ENCODE results near the gene SFSWAP.

DNA sequence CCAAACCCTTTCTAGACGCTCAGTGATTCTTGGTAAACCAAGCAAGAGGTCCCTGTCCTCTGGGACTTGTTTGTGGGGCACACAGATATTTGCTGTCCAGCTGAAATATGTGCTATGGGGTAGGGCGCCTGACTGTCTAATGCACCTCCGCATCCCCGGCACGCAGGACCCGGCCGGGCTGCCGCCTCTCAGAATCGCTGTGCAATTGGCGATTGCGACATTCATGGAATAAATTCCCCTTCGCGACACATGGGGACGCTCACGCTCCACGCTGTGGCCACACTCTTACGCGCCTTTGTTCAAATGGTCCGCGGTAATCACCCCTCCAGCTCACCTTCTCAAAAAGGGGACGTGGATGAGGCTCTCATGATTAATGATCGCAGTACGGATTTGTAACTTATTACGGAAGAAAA lies 37.6 kb upstream of the ADGRD1 start:
- PRO-cap = no peak

DNA sequence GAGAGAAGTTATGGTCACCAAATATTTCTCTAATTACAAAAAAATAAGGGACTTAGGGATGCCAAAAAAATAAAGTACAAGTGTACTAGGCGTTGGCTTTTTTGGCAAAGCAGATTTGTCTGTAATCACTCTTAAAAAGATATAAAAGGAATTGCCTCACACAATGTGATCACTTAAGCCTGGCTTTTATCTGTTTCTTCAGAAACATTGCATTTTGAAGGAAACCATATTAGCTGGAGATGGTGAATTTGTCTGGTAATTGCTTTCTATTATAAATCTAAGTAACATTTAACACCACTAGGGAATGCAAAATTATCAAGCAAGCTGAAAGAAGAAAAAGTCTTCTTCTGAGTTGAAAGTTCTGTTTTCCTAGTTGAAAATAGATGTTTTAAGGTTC lies 31.0 kb upstream of the ADGRD1 start:
- PRO-cap = no peak

GRCh38 chr12:130952452-130953074 lies 1.1 kb upstream of the ADGRD1 start:
- PRO-cap = no peak

- PRO-cap = no peak
These were observed 780 bp downstream of the ADGRD1 start for GRCh38 chr12:130954355-130955018.

DNA sequence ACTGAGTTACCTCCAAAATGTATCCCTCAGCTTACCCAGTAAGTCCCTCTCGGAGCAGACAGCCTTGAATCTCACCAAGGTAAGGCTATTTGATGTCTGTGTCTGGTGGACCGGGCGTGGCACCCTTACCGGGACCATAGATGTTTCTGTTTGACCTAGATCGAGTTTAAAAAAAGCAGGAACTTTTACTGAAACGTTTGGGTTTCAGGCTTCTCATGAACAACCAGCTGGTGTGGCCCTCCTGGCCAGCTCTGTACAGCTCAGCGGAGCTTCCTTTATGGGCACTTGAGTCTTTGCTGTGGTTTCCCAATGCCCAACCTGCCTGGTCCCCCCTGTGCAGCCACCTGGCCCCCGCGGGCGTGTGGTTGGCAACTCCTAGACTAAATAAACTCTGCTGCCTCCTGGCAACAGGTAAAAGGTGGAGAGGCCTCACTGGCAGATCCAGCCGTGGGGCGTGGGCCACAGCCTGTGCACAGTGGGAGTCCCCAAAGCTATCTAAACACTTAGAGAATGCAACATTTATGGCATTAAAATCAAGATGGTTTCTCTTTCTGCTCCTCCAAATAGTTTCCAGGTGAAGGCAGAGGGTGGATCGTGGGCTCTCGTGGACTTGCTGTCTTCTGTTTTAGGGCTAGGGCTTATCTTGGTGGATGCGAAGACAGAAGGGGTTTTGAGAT lies 38.7 kb downstream of the ADGRD1 start:
- PRO-cap = no peak

- PRO-cap = no peak
These were observed 74.9 kb downstream of the ADGRD1 start for GRCh38 chr12:131028273-131029250.

DNA sequence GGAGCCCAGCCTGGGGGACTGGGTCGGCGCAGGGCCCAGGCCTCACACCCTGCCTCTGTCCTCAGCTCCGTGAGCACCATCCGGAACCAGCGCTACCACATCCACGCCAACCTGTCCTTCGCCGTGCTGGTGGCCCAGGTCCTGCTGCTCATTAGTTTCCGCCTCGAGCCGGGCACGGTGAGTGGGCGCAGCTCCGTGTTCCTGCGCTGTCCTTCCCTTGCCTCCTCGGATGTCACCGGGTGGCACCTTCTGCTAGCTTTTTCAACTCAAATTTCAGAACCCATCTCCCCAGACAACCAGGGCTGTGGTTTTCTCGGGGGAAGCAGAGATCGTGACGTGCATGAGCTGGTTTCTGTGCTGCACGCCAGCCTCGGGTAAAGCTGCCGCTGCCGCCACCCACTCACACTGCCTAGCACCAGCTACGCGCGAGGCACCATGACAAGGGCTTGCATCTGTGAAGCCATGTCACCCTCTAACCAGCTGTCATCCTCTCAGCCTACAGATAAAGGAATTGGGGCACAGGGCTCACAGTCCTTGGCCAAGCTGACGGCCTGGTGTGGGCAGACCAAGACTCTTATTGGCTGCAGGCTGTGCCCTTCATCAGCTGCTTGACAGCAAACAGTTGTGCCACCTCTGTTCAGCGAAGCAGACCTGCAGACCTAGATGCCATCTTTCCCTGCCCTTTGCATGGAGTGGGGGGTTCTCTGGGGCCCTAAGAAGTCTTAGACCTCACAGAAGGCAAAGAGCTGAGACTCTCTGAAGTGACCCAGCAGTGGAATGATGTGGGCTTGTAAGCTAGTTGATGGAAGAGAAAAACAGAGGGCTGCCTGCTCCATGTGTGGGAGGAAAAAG lies 152.2 kb downstream of the ADGRD1 start:
- PRO-cap = no peak

GRCh38 chr12:131242767-131243381 lies 289.2 kb downstream of the ADGRD1 start:
- PRO-cap = no peak

DNA sequence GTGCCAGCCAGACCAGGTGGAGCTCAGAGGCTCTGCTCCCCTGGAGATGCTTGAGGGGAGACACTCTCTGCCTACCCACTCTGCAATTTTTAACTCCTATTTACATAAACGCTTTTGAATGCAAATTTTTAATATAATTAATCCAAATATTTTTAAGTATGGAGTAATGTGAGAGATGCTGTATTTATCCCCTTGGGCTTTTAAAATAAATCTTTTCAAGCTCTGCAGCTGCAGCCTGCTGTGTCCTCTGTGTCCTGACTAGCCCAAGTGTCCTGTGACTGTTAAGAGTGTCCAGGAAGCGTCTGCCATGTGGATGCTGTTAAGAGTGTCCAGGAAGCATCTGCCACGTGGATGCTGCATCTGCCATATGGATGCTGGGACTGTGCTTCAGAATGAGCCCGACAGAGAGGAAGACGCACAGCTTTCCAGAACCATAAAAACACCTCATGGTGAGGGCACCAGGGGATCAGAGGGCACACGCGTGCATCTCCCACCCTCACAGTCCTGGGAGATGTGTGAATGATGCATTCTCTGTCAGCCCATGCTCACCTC lies 307.2 kb downstream of the ADGRD1 start:
- PRO-cap = no peak

DNA sequence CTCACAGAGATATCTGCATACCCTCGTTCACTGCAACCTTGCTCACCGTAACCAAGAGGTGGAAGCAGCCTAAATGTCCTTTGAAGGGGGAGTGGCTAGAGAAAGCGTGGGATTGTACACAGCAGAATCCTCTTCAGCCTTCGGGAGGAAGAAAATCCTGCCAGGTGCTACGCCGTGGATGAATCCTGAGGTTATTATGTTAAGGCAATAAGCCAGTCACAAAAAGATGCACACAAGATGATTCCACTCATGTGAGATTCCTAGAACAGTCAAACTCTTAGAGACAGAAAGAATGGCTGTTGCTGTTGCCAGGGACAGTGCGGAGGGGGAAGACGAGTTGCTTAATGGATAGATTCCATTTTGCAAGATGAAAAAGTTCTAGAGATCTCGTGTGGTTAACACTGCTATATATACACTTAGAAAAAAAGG lies 39.6 kb upstream of the SFSWAP start:
- PRO-cap = no peak

DNA sequence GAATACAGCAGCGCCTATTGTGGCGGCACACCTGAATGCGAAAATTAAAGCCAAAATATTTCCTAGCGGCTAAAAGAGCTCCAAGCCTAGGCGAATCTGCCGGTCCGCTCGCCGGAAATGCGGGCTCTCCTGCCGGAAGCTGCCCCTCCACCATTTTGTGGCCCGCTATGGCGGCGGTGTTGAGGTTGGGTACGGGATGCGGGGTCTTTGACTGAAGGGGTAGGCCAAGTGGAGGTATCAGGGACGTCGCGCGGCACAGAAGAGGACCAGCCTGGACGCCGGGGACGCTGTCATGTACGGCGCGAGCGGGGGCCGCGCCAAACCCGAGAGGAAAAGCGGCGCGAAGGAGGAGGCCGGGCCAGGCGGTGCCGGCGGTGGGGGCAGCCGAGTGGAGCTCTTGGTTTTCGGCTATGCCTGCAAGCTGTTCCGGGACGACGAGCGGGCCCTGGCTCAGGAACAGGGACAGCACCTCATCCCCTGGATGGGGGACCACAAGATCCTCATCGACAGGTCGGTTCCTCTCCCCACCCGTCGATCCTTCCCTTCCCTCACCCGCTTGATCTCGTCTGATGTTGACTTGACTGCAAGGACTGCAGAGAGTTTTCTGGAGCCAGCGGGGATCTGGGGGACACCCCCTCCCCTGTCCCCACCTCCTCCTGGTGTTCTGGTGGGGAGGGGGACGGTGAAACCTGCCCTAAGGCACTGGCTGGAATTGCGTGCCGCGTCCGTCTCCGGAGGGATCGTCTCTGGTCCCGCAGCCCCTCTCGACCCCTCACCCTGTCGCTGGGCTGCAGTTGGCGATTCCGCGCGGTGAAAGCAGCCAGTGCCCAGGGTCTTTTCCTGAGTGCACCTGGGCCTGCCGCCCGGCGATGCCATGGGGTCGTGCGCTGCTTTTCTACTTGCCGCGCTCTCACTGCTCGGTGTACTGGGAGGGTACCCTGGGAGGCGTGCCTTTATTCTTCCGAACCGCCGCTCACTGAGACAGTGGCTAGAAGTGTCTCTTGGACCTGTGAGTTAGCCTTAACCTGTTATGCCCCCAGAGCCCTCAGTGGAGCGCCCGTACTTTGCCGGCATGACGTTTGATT lies at the start of gene SFSWAP:
SFSWAP (plus strand) TSS at position 153 of the 1,085 bp plus-strand sequence.
- PRO-cap = bidirectional peak, plus-strand start at position 193 of the sequence, minus-strand start outside the sequence

DNA sequence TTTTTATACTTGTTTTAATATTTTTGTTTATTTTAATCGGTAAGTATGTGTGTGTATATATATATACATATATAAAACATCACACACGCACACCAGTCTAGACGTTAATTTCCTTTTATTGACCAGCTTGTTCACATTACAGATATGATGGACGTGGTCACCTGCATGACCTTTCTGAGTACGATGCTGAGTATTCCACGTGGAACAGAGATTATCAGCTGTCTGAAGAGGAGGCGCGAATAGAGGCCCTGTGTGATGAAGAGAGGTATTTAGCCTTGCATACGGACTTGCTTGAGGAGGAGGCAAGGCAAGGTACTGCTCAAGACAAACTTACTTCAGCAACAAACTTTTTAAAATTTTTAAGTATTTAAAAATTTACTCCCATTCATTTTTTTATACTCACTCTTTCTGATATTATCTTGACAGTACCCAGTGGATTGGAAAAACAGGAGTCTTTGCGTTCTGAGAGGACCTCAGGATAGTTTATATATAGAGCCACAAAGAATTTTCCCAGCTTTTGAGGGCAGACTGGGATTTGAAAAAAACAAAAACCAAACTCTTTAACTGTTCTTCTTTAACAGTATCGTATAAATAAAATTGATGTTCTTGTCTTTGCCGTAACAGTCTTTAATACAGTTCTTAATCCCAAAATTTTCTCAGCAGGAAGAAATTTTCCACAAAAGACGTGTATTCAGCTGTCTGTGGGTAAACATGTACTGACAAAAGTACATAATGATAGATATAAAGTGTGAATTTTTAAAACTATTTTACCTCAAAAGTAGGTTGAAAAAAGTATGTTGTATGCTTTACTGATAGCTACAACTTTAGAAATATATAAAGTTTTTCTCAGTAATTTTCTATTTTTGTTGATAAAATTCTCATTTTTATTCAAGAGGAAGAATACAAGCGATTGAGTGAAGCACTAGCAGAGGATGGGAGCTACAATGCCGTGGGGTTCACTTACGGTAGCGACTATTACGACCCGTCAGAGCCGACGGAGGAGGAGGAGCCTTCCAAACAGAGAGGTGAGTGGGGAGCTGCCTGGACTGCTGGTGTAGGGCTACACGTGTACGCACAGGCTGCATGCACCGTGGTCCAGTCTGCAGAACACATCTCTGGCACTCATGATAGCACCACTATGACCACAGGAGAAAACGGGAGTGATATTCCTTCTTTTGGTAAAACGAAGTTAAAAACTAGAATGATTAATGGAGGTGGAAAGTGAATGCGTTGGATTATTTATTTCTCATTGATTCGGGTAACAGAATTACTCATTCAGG lies 3.5 kb downstream of the SFSWAP start:
- PRO-cap = no peak

DNA sequence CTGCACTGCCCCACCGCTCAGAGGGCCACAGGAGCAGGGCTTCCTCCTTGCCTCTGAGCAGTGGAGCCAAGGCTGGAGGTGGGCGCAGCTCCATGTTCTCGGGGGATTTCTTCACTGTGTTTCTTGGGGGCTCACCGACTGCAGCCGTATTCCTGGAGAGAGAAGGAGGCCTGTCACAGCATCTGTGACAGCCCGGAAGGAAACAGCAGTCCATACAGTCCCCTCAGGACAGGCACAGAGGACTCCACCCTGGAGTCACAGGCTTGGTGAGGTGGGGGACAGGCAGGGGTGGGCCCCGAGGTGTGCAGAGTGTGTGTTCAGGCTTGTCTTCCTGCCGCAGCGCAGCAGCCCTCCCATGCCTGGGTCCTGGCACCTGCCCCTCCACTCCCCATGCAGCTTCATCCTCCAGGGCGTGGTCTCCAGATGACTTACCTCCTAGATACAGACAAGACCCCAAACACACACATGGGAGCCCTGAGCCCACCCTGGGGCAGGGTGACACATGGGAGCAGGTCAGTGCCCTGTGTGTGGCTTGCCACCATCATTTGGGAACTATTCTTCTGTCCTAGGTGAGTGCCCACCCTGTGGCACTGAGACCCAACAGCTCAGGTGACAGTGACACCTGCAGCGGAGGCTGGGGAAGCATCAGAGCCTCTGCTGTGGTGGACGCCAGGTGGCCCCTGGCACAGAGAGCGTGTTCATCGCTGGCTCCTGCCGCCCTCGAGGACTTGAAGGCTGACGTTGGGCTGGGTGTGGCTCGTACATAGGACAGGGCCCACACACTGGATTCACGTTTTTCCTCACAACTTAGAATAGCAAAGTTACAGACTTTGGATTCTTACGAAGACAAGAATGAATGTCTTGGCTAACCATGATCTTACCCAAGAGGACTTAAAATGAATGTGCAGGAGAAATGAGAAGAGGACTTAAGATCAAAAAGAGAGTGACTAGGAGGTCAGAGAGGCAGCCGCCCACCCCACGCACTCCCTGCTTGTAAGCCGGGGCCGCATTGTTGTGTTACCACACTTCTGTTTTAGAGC lies 22.9 kb downstream of the SFSWAP start:
- PRO-cap = no peak

- PRO-cap = no peak
These were observed 46.6 kb downstream of the SFSWAP start for GRCh38 chr12:131757442-131757864.

DNA sequence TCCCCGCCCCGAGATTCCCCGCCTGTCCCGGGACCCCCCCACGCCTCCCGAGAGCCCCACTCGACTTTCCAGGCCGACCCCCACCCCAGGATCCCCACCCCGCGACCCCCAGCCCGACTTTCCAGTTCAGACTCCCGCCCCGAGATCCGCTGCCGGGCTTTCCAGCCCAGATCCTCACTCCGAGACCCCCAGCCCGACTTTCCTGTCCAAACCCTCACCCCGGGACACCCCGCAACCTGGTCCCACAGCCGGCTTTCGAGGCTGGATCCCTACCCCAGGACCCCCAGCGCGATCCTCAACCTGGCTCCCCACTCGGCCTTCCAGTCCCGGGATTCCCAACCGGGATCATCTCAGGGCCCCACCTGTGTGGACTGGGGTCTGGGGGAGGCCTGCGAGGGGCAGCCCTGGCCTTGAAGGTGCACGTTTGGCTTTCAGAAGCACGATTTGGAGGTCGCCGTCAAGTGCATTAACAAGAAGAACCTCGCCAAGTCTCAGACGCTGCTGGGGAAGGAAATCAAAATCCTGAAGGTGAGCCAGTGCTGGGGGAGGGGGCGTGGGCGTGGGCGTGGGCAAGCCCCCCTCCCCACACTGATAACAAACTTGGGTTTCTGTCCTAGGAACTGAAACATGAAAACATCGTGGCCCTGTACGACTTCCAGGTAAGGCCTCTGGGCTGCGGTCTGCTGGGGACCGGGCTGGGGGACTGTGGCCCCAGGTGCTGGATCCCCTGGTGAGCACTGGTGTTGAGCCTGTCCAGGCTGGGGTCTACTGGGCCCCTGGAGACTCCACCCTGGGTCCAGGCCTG lies 946 bp downstream of the ULK1 start:
- PRO-cap = no peak

- PRO-cap = no peak
These were observed 7.9 kb downstream of the ULK1 start for GRCh38 chr12:131902345-131902766.

GRCh38 chr12:131927988-131928722 lies 921 bp upstream of the PUS1 start:
- PRO-cap = no peak

DNA sequence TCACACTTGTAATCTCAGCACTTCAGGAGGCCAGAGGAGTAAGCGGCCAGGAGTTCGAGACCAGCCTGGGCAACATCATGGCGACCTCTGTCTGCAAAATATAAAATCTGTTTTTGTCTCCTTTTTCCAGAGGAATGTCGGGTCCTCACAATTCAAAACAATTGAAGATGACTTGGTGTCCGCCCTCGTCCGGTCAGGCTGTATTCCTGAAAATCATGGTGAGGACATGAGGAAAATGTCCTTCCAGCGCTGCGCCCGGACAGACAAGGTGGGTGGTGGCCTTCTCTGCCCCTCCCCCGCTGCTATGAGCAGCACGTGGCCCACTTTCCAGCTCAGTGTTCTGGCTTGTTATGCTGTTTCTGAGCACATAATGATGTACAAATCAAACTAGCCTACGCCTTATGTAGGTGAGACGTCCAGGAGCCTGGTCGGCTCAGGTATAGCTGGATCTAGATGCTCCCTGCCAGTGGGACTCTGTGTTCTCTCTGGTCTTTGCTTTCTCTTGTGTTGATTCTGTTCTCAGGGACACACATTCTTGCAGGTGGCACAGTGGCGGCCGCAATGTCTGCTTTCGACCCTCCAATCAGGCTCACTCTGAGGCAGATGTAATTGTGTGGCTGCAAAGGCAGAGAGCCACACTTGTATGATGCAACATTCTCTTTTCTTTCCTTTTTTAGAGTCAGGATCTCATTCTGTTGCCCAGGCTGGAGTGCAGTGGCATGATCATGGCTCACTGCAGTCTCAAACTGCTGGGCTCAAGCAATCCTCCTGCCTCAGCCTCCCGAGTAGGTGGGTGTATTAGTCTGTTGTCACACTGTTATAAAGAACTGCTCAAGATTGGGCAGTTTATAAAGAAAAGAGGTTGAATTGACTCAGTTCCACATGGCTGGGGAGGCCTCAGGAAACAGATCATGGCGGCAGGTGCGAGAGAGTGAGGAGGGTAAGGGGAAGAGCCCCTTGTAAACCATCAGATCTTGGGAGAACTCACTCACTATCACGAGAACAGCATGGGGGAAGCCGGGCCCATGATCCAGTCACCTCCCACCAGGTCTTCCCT lies 3.3 kb downstream of the PUS1 start:
- PRO-cap = no peak

DNA sequence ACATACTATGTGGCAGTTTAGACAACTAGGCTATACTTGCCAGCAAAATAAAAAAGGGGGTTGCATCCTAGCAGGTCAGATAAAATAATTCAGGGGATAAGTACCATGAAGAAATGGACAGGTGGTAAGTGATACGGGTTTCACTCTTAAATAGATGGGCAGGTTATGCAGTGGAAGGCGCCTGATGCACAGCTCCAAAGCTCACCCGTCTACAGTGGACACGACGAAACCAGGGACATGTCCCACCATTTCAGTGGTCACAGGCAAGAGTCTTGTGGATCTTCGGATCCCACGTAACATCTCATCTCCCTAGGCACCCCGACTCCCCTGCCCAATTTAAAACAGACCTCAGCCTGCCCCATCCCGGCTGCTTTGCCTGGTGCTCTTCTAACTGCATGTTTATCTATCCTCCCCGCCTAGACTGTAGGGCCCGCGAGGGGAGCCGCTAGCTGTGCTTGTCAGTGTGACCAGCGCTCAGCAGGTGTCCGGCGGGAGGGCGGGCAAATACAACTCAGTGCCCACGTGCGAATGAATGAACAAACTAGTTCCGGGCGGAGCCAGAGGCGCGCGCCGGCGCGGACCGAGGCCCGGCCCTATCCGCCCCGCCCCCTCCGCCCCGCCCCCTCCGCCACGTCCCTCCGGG lies 60.4 kb downstream of the DDX51 start:
- PRO-cap = no peak

DNA sequence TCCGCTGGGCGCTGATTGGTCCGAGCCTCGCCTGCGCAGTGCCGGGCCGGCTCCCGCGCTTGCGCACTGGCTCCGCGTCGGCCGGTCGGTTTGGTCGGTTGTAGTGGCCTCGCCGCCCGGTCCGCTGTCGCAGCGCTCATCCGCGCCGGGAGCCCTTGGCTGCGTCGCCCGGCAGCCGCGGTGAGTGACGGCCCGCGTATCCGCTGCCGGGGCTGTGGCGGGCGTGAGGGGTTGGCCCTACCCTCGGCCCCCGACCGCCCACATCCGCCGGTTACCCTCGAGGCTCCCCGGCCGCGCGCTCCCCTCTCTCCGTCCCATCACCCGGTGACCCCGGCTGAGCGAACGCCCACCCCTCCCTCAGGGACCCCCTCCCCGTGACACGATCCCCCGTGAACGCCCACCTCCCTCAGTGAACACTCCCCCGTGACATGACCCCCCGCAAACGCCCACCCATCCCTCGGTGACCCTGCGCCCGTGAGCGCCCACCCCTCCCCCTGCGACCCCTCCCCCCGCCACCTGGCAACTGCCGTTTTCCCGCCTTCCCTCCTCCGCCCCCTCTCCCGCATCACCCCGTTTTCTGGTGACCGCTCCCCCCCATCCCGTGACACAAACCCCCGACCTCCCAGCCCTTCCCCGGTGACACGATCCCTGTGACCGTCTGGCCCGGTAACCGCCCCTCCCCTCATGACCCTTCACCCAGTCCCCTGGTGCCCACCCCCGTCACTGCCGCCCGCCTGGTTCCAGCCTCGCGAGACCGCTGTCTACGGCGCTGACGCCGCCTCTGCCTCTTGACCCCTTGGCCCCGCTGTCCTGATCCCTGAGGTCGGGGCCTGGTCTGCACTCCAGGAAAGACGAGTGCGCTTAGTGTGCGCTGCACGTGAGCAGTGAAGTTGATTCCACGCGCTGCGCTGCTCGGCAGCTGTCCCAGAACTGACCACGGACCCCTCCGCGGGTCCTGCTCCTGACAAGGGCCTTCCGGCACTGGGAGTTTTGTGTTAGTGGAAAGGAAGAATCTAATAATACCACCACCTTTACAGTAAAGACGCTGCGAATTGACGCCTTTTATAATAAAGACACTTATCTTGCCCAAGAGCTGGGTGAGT lies 59.5 kb downstream of the DDX51 start:
- PRO-cap = no peak

Data from neutrophil (primary cell).